Mesenchymal stem cell of the bone marrow (primary cell): Measurements from ENCODE around the genes NAA11, PRKG2 and ENOPH1.

DNA sequence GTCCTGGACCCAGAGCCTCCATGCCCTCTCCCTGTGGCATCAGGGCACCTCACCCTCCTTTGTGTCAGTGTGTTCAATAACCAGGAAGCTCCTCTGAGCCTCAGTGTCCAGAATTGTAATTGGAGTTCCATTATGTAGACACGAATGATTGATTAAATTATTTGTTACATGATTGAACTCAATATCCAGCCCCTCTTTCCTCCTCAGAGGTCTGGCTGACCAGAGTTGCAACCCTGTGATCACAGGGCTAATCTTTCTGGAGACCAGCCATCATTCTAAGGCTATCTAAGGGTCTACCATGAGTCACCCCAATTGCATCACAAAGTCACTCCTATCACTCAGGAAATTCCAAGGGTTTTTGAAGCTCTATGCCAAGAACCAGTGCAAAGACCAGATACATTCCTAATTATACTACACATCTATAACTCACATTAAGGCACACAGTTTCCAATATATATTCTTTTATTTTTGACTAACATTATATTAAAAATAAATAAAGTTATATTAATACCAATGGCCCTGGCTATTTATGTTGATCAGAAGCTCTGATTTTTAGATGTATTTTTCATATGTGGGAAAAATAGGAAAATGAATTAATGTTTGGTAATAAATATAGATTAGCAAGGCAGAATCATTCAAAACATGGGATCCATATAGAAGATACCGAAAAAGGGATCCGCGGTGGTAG lies 9.0 kb downstream of the ANXA3 start:
- CAGE, long polyA plus RNA, result no peak

GRCh38 chr4:78628219-78629117 lies 76.9 kb downstream of the ANXA3 start:
- CAGE, long polyA plus RNA, result no peak

GRCh38 chr4:78645695-78646793 lies 94.5 kb downstream of the ANXA3 start:
- CAGE, long polyA plus RNA, result no peak

GRCh38 chr4:78749984-78750503 lies 26.1 kb upstream of the BMP2K start:
- CAGE, long polyA plus RNA, result no peak

- CAGE, long polyA plus RNA, result no peak
Measured at GRCh38 chr4:78866620-78867454, 72.4 kb downstream of the PAQR3 start.

- CAGE, long polyA plus RNA, result no peak
Measured at GRCh38 chr4:79325725-79326505, at the start of gene NAA11. TSS of gene NAA11 (minus strand) at chr4:79326061.

GRCh38 chr4:79744065-79744604 lies 328.9 kb downstream of the ANTXR2 start:
- CAGE, long polyA plus RNA, result no peak

DNA sequence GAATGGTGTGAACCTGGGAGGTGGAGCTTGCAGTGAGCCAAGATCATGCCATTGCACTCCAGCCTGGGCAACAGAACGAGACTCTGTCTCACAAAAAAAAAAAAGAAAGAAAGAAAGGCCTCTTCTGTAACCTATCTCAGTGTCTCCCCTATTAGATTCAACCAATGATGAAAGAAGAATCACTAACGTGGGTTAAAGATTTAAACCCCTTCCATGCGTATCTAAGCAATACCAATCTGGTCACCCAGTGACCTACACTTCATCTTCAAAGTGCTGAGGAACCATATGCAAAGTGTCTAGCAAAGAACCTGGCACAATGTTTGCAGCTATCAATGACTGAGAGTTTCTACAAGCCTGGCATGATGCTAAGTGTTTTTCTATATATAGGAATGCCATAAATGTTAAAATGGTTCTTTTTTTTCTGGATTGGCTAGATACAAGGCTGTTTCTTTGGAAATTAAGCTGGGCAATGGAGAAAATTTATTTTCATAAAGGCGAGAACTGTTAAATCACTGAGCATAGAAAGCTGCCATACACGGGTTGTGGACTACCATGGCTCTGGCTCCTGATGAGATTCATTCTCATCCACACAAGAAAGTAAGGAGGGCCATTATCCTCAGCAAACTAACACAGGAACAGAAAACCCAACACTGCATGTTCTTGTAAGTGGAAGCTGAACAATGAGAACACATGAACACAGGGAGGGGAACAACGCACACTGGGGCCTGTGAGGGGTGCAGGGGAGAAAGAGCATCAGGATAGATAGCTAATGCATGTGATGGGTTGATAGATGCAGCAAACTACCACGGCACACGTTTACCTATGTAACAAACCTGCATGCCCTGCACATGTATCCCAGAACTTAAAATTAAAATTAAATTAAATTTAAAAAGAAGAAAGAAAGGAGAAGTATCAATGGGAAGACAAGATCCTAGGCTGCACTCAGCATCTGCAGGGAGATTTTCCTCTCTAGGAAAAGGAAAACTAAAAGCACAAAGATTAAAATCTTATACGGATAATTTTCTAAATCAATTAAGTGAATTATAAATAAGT lies 5.6 kb downstream of the ANTXR2 start:
- CAGE, long polyA plus RNA, result no peak

- CAGE, long polyA plus RNA, result no peak
Measured at GRCh38 chr4:80124669-80125795, 52.0 kb upstream of the ANTXR2 start.

GRCh38 chr4:80237766-80238466 lies 28.5 kb upstream of the FGF5 start:
- CAGE, long polyA plus RNA, result no peak

DNA sequence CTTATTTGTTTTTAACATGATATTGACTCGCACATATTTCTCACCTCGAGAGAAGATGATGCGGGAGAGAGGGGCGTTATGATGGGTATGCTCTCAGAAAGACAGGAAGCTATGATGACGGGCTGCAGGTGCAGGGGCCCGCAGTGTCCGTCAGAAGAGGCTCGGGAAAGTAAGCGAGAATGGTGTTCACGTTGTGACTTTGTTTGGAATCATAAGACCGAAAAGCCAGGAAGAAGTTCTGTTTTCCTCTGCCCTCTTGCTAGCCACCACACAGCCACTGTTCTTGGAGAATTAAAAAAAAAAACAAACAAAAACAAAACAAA lies 403 bp upstream of the BMP3 start:
- CAGE, long polyA plus RNA, result no peak

- CAGE, long polyA plus RNA, result no peak
Measured at GRCh38 chr4:81214902-81215496, at the start of gene PRKG2. TSS of gene PRKG2 (minus strand) at chr4:81215222.

DNA sequence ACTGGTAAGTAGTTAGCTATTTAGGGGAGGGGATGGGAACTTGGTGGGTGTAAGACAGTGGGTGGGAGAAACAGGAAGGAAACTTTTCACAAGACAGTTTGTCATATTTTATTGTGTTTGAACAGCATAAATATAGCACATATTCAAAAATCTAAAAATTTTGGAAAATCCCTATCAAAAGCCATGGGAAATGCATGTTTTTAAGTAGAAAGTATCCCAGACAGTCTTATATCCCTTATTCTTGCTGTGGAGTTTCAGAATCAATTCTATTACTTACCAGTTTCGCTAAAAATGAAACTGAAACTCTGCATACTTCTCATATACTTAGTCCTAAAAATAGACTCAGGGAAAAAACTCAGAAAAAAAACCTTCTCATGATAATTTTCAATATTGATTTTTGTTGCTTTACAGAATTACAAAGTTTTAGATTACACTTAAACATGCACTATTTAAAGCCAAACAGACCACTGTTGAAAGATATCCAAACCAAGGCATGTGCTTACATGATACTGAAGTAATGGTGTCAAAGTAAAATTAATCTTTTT lies 22.4 kb upstream of the RASGEF1B start:
- CAGE, long polyA plus RNA, result no peak

- CAGE, long polyA plus RNA, result no peak
Measured at GRCh38 chr4:81625966-81626523, 154.3 kb upstream of the RASGEF1B start.

DNA sequence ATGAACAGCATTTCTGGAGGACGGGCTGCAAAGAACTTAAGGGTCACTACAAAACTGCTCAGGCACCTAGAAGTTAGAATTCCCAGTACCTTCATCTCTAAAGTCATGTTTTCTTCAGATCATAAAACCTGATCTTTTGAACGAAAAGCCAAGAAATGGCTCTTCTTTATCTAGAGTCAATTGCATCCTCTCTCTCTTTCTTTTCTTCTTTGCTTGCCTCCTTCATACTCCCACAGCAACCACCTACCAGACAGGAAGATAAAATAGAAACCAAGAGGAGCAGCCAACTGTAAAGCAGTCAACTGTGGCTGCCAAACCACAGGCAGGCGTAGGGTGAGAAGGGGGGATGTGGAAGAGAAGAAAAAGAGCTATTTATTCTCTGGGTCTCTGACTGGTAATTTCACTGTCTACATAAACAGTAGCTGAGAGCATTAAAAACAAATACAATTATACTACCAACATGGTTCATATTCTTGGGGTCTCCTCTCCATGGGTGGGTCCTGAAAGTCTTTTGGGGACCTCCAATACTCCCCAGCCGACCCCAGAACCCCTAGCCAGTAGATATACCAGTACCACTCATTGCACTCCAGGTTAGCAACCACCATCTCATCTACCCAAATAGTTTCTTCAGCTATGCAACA lies 177.2 kb upstream of the RASGEF1B start:
- CAGE, long polyA plus RNA, result no peak

DNA sequence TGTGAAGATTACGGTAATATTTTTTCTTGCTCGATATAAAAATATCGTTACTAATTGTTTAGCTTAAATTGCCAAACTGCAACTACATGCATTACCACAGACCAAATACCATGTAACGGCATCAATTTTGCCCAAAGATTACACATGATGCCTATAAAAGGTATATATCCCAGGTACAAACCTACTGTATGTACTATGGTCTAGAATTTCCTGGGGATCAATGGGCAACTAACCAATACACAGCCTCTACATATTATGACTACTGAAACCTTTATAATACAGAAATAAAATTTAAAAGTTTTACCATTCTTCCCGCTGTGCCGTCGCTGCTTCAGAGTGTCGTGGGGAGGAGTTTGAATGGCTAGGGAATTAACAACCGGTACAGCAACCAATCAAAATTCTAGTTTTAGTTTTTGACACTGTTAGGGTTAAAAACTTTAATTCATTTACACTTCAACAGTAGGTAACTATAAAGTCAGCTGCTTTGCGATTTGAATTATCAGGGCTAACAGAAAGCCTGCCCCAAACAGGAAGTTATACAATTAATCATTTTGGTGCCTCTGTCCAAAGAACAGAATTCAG lies 2.5 kb downstream of the HNRNPD start:
- CAGE, long polyA plus RNA, result no peak

GRCh38 chr4:82427071-82427837 lies 3.0 kb downstream of the HNRNPDL start:
- CAGE, long polyA plus RNA, result no peak

DNA sequence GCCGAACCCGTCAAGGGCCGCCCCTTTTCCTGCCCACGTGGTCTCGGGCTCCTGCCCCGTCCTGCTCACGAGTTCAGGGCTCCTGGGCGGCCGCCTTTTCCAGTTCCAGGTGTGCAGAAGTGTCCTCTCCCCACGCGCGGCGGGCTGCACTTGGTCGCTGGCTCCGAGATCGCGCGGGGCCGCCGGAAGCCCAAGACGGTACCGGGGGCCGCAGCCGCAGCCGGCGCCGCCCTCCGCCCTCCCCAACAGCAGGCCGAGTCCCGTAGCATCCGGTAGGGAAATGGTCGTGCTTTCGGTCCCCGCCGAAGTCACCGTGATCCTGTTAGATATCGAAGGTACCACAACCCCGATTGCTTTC lies at the start of gene ENOPH1:
Gene ENOPH1, plus strand, starts transcription at position 41 of the 358 bp plus-strand sequence.
- CAGE, long polyA plus RNA, result no peak

- CAGE, long polyA plus RNA, result no peak
Measured at GRCh38 chr4:82730973-82731640, 67.5 kb downstream of the SCD5 start.

DNA sequence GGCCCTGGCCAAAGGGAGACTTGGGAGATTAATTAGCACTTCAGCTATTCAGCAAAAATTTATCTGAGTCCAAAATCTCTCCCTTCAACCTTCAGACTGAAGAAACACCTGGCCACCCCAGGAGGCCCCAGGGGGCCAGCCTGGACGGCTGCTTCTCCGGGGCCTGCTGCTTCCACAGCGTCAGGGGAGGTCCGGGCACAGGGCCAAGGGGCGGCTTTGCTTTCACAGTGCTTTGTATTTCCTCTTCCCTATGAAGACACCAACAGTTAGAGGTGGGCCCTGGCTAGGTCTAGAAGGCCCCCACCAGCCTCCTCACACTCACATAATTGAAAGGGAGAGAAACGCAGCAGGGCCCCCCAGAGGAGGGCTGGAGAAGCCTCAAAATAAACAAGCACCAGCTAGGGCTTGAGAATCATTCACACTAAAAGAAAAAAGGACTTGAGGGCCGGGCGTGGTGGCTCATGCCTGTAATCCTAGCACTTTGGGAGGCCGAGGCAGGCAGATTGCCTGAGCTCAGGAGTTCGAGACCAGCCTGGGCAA lies 17.8 kb downstream of the SCD5 start:
- CAGE, long polyA plus RNA, result no peak